Diencephalon (tissue), 2 donors: ENCODE measurements around a stretch of chr17.

DNA sequence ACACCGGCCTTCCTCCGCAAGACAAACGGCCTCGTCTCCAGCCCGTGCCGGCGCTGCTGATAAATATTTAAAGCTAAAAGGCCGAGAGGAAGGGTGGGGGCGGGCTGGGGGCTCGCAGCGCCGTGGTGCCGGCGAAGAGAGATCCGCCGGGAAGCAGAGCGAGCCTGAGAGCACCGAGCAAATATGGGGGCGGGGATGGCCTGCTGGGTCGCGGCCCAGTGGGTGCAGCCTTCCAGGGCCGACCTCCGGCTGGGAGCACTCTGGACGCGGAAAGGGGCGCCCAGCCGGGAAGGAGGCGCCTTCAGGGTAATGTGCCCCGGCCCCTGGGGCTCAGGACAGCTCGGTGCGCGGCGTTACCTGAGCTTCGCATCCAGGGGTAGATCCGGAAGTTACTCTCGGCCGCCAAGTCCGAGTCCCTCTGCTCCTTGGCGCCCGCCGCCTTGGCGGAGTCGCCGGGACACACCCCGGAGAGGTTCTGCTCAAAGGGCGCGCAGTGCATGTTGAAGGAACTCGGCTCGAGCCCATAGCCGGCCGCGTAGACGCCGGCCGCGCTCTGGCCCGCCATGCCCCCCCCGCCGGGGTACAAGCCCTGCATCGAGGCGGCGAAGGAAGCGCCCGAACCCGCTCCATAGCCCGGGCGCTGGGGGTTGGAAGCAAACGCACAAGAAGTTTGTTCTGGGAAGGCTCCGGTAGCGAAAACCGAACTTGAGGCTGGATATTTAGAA is 493 bp downstream of the HOXB7 start:
- RAMPAGE, long total RNA = no peak

DNA sequence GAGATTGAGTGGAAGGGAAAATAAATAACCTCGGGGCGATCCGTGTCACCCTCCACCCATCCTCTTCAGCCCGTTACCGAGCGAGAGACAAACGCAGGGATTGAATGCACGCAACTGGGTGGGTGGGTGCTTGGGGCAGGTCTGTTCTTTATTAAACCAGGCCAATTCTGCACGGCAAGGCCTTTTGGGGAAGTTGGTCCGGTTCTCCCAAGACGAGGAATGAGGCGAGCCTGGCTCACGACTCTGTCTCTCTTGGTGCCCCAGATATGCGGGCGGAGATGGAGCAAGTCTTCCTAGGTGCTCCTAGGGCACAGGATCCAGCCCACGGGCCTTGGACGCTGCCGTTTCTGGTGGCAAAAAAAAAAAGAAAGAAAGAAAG is 430 bp upstream of the HOXB7 start:
- RAMPAGE, long total RNA = no peak

DNA sequence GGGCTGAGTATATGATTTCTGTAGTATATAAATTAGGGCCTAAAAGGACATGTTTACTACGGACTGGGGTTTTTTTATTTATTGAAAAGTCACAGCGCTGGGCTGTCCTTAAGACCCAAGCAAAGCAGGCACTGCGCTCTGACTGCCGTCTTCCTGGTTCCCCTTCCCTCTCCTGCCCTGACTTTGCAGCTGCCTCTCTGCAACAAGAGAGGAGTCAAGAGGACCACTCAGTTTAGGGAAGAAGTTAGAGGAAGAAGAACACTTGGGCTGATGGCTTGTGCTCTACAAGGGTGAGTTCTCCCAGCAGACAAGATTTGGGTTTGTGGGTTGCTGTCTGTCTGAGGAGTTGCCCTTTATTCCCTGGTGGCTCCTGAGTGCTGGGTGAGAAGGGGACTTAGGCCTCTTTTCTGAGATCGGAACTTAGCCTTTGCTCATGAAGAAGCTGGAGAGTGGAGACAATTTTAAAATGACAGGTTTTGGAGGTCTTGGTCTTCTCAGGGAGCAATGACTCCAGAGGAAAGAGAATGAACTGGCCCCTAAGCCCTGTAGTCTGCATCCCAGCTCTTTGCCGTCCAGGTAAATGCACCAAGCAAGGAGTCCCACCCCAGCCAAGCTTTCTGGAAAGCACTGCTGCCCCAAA is 2.5 kb upstream of the HOXB9 start:
- RAMPAGE, long total RNA = no peak

DNA sequence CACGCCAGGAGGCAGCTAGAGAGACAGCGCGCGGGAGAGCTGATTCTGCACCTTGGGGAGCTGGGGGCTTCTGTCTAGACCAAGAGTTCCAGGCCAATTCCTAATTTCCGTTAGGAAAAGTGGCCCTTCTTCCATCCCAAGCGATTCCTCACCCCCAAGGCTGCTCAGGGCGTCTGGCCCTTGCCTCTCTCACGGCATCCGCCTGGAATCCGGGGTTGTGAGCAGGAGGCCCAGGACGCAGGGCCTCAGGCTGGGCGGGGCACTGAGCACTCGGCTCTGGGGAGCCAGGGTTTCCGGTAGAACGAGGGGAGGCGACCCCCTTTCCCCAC is 19.8 kb upstream of the HOXB9 start:
- RAMPAGE, long total RNA = no peak

DNA sequence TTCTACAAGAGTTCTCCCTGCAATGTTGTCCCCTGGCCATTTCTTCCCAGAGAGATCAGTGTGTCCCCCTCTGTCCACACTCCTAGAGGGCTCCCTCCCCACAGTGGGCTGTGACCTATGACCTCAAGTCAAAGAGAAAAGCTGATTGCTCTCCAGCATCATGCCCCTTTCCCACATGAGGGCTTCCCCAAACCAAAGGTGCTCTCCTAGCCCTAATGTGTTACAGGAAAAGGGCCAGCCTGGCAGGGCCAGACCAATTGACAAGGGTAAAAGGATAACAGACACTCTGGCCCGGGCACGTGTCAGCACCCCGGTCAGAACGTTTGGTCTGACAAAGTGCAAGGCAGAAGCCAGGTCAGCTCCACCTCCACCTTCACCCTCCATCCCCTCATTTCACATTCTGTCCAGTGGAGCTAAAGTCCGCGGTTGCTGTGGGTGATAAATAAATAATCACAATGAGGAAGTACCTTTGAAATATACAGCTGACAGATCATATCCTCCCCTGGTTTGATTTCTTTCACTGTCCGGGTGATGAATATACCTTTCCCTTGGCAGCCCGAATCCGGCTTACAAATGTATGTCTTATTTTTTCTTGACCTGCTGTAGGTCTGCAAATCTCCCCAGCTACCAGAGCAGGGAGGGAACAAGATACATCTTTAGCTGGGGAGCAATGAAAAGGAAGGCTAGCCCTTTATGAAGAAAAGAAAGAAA is 17.7 kb downstream of the TTLL6 start:
- RAMPAGE, long total RNA = no peak

DNA sequence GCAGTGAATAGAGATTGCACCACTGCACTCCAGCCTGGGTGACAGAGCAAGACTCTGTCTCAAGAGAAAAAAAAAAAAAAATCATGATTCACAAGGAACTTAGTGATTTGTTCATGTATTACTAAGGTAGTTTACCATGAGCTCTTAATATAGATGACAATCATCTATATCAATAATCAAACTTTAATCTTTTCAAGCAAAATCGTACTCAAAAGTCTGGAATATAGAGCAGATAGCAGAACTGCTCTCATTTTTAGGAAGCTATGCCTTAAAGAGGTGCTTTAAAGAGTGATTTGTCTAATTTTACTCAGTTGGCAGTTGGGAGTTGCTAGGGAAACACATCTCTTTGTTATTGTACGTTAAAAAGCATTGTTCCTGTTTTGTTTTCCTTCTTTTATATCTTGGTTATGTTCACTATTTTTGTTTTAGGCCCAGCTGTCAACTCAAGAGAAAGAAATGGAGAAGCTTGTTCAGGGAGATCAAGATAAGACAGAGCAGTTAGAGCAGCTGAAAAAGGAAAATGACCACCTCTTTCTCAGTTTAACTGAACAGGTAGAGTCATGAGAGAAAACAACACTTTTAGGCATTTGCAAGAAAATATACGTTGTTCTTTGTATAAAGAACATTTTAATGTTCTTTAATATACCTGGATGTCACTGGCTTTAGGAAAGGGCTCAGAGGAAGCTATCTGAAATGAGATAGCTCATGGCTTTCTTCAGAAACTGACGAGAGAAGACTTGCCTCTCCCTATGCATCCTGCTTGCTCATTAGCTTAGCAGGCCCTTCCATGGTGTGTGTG is 21.4 kb downstream of the CALCOCO2 start:
- RAMPAGE, long total RNA = no peak

- RAMPAGE, long total RNA = no peak
These were observed 226 bp upstream of the UBE2Z start for GRCh38 chr17:48908015-48908347.

DNA sequence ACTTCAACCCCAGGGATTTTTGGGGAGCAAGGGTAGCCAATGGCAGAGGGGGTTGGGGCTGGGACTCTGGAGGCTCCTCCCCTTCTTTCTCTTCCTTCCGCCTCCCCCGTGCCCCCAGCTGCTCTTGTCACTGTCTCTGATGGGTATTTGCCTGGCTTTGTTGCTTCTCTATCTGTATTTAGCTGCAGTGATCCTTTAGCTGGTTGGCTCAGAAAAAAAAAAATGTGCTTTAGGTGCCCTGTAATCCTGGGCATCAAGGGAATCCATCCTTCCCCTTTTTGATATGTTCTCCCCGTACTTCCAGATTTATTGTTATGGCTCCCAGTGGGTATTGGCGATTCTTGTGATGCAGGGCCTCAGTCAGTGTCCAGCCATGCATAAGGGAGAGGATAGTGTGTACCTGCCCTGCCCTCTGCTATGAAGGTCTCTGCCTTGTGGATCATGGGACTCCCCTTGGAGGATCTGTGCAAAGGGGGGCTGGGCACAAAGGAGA is 16.5 kb downstream of the SNF8 start:
- RAMPAGE, long total RNA = no peak

DNA sequence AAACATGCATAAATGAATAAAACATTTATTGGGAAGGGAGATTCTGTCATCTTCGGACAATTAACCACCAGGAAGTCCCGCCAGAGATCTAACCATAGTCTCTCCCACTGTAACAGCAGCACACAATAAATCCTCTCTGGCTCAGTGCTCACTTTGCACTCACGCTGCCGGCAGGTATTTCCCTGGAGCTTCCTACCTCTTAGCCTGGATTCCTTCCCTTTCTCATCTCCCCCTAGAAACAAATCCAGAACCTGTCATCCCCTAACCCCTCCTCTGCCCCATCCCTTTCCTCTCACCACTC is 1.6 kb downstream of the GIP start:
- RAMPAGE, long total RNA = no peak

GRCh38 chr17:49218758-49219974 is 8.7 kb downstream of the ABI3 start:
- RAMPAGE, long total RNA = no peak

- RAMPAGE, long total RNA = no peak
These were observed 8.5 kb downstream of the ZNF652 start for GRCh38 chr17:49353486-49354109.

DNA sequence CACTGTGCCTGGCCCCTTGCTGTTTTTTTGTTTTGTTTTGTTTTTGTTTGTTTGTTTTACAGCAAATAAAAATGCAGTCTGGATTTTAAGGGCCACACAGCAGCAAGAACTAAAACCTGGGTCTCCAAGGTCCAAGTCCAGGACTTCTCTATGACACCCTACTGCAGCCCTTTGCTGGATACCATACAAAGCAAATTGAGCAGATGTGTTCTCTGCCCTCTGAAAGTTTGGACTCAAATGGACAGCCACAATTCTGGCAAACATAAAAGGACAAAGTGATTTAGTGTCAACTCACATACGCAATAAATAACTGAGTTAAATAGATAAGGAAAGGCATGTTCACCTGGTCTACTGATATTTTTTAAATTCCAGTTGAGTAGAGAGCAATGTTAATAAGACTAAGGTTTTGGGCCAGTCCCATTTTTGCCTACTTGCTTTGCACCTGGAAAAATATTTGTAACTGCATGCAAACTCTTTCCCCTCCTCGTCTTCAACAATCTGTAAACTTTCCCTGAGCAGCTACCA is 7.7 kb upstream of the ZNF652 start:
- RAMPAGE, long total RNA = no peak

DNA sequence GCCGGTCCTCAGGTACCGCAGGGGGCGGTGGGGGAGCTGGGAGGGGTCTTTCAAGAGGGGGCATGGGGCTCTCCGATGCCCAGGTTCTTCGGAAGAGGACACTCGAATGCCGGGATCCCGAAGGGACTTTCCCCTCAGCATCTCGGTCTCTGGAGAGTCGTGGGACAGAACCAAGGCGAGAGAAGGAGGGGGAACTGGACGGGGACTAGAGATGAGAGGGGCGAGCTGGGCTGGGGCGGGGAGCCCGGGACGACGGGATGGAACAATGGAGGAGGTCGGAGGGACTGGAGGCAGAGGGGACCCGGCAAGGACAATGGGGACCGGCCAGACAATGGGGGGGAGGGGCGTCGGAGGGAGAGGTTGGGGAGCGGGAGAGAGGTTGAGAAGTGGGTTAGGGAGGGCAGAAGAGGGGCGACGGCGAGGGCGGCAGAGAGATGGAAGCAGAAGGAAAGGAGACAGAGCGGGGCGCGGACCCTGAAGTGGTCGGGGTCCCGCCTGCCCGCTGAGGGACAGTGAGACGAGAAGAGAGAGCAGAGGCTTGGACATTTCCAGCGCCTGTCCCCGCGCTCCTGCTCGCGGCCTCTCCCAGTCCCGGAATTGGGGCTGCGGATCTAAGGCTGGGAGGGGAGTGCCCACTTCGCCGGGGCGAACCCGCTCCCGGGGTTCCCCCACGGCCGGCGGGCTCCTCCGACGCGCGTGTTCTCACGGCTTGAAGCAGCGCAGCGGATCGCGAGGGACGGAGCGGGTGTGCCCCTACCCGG is 797 bp downstream of the NGFR start:
- RAMPAGE, long total RNA = no peak

GRCh38 chr17:49573367-49573786 is 2.3 kb upstream of the NXPH3 start:
- RAMPAGE, long total RNA = no peak

- RAMPAGE, long total RNA = no peak
These were observed 975 bp downstream of the NXPH3 start for GRCh38 chr17:49576590-49577102.

DNA sequence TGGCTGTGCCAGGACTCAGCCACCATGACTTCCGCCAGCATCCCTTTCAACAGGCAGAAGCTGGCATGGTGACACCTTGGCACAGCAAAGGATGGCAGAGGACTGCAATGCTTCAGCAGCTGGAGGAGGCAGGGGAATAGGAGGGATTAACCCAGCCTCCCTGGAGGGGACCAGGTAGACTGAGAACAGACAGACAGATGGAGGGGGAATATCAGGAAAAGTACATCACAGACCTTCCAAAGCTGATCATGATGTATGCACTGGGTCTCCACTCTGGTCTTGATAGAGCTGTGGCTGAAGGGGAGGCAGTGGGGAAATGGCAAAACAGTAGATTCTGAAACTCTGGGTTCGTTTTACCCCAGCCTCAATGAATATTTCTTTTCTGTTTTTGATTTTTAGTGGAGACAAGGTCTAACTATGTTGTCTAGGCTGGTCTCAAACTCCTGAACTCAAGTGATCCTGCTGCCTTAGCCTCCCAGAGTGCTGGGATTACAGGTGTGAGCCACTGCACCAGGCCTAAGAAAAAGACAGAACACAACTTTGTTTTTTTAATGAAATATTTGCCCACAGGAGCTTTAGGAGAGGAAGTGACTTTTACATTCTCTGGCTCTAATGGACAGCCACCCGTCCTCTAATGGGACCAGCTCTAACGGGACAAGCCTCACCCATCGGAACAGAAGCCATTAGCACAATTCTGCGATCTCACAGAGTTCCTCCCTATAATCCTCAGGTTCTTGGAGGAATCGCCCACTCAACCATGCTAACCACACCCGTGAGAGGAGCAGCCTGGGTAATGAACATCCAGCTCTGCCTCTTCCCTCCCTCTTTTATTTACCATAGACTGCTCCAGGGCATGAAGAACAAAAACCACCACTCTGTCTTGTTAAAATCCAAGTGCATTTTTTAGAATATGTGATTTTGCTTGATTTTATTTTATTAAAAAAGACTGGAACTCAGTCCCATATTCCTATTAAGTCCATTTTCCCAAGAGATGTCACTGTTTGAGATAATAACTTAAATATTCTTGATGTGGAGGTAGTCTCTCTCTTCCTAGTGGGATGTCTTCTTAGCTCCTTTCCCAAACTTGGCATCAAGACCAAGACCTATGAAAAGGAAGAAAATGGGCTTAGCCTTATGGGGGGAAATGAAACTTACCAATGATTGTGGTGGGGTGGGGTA is 7.0 kb downstream of the SLC35B1 start:
- RAMPAGE, long total RNA = no peak

DNA sequence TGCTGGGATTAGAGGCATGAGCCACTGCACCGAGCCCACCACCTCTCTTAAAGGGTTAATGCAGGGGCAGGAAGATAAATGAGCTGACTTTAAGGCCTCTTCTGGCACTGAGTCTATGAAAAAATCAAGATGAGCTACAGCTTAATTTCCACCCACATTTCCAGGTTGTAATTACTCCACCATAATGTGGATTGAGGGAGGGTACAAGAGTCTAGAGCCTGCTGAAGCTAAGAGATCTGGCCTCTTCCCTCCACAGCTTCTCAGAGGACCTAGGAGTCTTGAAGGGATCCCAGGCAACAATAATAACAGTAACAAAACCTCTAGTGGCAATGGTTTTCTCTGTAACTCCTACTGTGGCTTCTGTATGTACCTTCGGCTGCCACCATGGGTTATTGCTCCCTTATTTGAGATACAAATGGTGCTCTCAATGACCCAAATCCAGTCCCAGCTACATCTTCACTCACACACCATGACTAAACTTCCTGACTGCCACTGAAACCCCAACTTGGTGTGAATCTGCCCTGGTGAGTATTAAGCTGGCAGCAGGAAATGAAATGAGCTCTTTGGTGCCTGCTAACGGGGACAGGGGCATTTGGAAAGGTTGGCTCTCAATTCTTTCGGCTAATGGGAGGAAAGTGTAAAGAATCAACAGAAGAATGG is 7.3 kb upstream of the SLC35B1 start:
- RAMPAGE, long total RNA = no peak

- RAMPAGE, long total RNA = no peak
These were observed 58.3 kb upstream of the DLX4 start for GRCh38 chr17:49910627-49911173.

DNA sequence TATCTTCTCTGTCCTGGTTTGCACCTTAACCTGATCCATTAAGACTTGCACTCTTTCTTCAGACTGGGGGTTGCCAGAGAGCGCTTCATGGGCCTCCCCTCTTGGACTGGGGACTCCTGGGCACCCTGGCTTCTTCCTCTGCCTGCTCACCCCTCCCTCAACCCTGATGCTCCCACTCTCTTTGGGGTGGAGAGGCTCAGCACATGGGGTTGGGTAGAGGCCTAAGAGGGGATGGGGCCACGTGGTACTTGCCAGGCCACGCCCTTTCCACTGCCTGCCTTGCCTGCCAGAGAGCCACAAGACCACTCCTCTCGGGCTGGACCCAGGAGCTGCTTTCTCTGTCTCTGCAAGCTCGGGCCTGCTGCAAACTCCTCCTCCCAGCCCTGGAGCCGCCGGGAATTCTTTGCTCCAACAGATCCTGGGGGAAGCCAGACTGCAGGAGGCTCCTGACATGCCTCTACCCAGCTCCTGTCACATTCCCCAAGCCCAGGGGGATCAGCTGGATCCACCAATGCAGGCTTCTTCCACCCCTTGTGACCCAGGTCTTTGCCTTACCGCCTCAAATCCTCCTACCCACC is 11.7 kb downstream of the DLX4 start:
- RAMPAGE, long total RNA = no peak

- RAMPAGE, long total RNA = no peak
These were observed 18.2 kb upstream of the ITGA3 start for GRCh38 chr17:50037634-50038092.